ENCODE results near the gene EFCC1.

GRCh38 chr3:128369177-128369879, 97.4 kb downstream of the DNAJB8 start:
- PRO-cap, result no peak

- PRO-cap, result no peak
Observed at GRCh38 chr3:128424481-128425214, 42.0 kb downstream of the DNAJB8 start.

DNA sequence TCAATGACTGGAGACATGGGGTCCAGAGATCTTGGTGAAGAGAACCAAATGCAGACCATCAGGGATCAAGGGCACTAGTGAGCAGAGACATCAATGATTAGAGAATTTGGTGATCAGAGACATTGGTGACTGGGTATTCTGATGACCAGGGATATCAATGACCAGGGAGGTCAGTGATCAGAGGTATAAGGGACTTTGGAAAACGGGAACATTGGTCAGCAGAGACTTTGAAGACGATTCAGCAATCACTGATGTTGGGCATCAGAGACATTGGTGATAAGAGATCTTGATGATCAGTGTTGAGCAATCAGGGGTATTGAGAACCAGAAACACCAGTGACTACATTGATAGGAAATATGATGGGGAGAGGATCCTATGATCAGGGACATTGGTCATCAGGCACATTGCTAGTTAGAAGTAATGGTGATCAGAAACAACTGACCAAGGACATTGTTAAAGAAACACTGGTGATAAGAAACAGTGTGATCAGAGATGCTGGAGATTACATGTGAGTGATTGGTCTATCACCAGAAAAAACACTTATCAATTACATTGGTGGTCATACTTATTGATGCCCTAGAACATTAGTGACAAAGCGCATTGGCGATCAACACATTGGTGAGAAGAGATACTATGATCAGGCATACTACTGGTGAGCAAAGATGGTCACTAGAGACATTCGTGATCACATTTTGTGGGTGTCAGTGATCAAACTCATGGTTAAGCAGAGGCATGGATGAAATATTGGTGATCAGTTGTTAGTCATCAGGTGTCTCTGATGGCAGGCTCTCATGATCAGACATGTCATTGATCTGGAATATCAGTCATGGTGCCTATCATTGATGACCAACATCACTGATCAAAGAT, 11.6 kb upstream of the DNAJB8 start:
- PRO-cap, result no peak

GRCh38 chr3:128479729-128480006, 13.0 kb upstream of the DNAJB8 start:
- PRO-cap, result no peak

- PRO-cap, result bidirectional peak, plus-strand start at chr3:128489244, minus-strand start at chr3:128489175
Observed at GRCh38 chr3:128489067-128489469, 3.9 kb downstream of the GATA2 start.

DNA sequence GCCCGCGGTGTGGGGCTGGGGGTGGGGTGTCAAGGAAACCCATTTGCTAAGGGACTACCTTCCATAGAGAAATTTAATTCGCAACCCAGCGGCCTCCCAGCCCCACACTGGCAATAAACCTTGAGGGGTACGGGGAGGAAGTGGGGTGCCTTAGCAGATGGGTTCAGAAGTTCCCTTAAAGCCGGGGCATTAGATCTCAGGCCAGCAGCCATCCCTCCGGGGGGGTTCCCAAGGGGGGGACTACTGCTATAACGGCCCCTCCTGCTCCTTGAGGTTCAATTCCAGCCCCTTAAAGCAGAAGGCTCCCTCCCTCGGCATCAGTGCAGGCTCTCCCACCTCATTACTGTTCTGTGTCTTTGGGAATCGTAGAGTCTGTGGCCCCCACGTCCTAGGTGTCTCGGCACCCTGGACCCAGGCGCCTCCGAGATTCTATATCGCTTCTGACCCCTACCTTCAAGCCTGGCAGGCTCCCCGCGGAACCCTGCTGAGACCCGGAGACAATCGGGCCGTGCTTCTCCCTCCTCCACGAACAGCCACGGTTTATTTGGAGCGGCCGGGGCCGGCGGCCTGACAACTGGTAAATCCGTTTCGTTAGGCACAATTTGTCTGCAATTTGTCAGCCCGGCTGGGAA, 1.6 kb downstream of the GATA2 start:
- PRO-cap, result no peak

GRCh38 chr3:128608024-128608745, 42.4 kb downstream of the RPN1 start:
- PRO-cap, result bidirectional peak, plus-strand start at chr3:128608255, minus-strand start at chr3:128608214; unidirectional peak, minus-strand start at chr3:128608488

DNA sequence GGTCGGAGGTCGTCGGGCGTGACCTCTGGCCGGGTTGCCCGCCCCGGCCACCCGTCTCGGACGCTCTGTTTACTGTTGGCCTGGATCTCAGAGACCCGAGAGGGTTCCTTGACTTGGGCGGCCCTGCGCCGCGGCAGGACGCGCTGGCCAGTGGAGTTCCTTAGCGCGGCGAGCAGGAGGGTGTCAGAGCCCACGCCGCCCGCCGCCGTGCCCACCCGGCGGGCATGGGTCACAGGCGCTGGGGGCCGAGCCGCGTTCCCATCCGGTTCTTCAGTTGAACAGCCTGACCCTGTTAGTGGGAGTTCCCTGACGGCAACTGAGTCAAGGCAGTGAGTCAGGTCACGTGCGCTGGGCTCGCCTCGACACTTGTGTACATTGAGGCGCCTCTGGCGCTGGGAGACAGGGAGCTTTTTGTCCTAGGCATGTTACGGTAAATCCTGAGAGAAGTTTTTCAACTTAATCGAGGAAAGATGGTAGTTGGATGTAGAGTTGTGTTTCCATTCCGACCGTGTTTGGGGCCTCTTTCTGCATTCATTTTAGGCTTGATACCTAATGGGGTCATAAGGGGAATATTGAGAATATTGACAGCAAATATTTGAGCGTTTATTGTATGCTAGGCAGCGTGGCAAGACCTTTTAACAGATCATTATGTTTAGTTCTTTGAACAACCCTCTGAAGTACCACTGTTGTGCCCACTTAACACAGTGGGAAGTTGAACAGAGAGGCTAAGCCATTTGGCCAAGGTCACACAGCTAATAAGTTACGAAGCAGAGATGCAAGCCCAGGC, 753 bp downstream of the RAB7A start:
- PRO-cap, result bidirectional peak, plus-strand start at position 378 of the sequence, minus-strand start at position 272 of the sequence

- PRO-cap, result no peak
Observed at GRCh38 chr3:128971323-128972229, 22.3 kb downstream of the CFAP92 start.

GRCh38 chr3:129000919-129001775, at the start of gene EFCC1:
EFCC1 (plus strand) TSS chr3:129001304.
- PRO-cap, result bidirectional peak, plus-strand start at chr3:129001324, minus-strand start at chr3:129001233; bidirectional peak, plus-strand start at chr3:129001582, minus-strand start at chr3:129001493

- PRO-cap, result no peak
Observed at GRCh38 chr3:129077169-129077508, 16.6 kb downstream of the GP9 start.

DNA sequence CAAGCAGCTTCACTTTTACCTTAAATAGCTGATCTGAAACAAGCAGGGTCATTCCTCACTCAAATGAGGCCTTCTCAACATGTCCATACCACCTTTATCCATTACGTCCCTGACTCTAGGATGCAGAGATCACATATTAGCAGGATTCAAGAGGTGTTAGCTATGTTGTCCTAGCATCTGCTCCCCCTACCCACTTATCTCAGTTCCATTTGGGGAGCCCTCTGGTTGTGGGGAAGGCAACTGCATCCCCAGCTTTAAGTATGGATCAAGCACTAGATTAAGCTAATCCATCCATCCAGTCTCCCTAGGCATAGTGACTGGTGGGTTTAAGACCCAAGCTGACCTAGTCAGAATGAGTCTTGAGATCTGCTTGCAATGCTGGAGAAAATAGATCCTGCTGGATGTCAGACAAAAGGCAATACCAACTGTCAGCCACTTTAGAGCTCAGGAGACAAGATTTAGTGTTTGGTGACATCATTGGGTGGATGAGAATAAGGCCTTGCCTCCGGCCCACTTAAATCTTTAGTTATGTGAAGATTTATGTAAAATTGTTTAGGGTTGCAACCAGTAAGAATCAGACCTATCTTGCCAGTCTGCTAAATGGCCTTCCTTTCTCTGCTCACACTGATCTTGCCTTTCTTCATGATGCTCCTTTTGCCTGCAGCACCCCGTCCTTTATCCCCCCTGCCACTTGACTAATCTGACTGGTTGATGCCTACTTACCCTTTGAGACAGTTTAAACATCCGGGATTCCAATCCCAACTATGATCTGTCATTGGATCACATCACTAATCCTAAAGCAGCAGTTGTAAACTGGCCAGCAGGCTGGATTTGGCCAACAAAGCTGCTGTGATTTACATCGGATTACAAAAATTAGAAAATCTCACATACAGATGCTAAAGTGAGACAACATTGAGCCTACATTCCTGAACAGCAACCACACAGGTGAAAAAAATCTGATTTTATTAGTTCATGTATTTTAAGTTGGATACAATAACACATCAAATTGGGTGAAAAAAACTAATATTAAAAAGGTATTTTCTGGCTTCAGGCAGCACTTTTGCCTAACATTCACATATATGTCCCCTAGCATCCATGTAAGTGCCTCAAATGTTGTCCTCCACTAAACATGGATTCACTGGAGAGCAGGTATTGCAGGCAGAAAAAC, 2.2 kb upstream of the ISY1 start:
- PRO-cap, result no peak

DNA sequence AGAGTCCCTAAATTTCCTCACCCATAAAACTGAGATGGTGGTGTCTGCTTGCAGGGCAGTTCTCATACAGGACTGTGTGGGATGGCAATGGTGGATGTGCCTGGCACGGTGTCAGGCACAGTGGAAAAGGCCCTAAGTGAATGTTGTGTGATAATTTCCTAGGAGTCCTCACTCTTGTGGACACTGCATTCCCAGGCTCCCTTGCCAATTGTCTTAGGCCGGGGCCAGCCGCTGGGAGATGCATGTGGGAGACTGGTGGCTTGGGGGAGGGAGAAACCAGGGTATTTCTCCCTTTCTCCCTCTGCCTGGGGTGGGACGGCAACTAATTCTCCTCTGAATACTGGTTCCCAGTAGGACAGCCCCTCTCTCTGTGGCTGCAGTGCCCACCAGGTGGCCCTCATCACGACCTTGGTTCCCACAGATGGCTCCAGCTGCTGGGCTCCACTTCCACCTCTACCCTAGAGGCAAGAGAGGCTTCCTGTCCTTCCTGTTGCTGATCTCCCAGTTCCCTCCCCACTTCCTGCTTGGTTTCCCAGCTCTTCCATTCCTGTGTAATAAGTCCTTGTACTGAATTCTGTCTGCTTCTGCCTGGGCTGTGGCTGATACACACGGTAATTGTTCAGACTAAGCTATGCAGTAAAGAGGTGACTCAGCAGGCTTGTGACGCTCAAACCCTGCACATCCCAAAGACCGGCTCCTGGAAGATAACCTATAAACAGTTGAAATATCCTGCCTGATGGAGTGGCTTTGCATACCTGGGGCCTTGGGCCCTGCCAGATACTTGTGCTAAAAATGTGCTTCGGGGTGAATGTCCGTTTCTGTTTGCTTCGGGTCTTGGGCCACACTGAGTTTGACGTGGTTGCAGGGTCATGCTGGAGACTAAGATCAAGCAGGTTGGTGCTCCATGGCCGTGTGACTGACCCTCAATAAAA, 20.4 kb upstream of the COPG1 start:
- PRO-cap, result no peak

DNA sequence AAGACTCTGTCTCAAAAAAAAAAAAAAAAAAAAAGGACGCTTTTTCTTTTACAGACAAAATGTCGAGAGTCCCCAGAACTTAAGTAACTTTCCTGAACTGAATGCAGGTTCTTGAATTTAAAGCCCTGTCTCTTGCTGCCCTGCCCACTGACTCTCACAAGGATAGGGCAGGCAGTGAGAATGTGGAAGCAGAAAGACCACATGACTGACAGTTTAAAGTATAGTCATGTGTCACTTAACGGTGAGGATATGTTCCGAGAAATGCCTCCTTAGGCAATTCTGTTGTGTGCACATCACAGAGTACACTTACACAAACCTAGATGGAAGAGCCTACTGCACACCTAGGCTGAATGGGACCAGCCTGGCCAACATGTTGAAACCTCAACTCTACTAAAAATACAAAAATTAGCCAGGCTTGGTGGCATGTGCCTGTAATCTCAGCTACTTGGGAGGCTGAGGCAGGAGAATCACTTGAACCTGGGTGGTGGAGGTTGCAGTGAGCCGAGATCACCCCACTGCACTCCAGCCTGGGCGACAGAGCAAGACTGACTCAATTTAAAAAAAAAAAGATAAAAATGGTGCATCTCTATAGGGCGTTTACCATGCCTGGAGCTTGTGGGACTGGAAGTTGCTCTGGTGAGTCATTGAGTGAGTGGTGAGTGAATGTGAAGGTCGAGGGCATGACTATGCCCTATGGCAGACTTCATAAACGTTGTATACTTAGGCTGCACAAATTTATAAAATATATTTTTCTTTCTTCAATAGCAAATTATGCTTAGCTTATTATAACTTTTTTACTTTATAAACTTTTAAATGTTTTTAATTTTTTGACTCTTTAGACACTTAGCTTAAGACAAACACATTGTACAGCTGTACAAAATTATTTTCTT, 18.9 kb upstream of the COPG1 start:
- PRO-cap, result bidirectional peak, plus-strand start at position 276 of the sequence, minus-strand start at position 91 of the sequence; unidirectional peak, plus-strand start at position 644 of the sequence

- PRO-cap, result bidirectional peak, plus-strand start at chr3:129233781, minus-strand start at chr3:129233652
Observed at GRCh38 chr3:129233288-129234020, 16.0 kb upstream of the COPG1 start.

- PRO-cap, result no peak
Observed at GRCh38 chr3:129413554-129414502, 14.6 kb downstream of the EFCAB12 start.

- PRO-cap, result no peak
Observed at GRCh38 chr3:129429138-129429504, 685 bp upstream of the EFCAB12 start.

- PRO-cap, result no peak
Observed at GRCh38 chr3:129436226-129437494, 3.1 kb downstream of the MBD4 start.

DNA sequence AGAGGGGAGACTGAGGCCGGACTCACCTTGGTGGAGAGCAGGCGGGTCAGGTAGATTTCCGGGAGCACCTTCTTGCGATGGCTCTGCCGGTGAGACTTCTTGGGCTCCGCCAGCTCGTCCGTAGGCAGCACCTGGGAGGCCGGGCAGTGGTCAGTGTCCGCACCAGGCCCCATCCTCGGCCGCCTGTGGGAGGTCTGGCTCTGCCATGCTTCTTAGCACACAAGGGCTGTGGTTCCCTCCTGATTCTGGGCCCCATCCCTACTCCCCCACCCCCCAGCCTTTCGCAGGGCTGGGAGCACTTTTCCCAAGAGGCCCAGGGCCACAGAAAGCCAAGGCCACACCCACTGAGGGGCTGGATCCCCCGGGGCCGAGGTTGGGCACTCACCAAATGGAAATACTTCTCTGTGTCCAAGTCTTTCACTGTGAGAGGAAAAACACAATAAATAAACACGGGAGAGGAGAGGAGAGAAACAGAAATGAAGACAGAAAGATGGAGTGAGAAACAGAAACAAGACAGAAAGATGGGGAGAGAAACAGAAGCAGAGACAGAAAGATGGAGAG, 17.4 kb downstream of the H1-8 start:
- PRO-cap, result no peak

DNA sequence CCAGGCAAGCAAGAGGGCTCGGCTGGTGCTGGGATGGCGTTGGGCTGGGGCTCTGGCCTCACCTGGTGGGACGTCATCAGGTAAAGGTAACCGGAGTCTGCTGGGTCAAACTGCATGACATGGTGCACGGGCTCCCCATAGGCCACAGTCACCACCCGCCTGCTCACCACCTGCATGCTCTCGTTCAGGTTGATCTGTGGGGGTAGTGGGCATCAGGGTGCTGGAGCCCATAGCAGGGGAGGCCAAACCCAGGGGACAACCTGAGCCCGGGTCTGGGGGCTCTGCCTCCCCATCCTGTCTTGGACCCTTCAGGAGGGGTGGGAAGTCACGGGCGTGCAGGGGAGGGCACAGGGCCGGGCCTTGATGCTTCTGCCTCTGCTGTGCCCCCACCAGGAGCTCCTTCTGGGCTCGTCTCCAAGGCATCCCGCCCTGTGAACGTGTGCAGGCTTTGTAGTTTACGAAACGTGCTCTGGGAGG, 19.9 kb downstream of the PLXND1 start:
- PRO-cap, result no peak